Occipital lobe (tissue), 2 donors: ENCODE measurements around a stretch of chr11.

DNA sequence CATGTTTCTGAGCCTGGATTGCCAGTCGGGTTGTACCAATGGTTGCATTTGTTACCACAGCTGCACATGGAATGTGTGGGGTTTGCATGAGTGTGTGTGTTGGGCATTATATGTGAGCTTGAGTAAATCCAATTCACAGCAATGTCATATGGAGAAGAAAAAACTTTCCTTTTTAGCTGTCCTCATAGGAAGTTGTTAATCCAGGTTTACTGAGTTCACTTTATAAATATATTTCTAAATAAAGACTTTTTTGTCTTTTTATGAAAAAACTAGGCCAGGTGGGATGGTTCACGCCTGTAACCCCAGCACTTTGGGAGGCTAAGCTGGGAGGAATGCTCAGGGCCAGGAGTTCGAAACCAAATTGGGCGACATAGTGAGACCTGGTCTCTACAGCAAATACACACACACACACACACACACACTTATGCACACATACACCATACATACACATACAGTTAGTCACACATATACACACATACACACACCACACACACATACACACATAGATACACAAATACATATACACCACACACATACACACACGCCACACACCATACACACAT is 57.4 kb downstream of the MICAL2 start:
- RAMPAGE, long total RNA, result no peak

DNA sequence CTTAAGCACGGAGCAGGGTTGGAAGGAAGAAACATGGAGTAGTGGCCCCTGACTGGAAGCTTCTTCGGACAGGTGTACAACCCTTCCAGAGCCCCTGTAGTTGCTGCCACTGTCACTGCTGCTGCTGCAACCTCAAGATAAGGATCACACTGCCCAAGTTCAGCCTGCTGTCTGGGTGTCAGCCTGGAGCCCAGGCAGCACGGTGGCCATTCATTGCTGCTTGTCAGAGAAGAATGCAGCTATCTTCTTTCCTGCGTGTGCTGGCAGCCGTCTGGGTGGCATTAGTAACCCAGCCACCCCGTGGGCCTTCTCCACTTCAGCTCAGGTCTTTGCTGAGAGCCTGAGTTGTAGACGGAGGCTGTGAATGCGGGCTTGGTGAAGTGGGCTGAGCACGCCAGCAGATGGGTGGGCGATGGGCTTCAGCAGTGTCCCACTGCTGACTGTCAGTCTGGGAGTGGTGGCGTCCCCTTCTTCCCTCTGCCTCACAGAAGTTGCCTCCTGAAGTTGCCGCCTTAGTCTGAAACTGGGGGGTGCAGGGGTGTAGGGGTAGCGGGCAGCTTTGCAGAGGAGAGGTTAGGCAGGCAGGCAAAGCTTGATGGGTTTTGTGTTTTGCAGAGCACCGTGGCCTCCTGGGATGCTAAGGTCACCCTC is 106.8 kb downstream of the MICAL2 start:
- RAMPAGE, long total RNA, result no peak

DNA sequence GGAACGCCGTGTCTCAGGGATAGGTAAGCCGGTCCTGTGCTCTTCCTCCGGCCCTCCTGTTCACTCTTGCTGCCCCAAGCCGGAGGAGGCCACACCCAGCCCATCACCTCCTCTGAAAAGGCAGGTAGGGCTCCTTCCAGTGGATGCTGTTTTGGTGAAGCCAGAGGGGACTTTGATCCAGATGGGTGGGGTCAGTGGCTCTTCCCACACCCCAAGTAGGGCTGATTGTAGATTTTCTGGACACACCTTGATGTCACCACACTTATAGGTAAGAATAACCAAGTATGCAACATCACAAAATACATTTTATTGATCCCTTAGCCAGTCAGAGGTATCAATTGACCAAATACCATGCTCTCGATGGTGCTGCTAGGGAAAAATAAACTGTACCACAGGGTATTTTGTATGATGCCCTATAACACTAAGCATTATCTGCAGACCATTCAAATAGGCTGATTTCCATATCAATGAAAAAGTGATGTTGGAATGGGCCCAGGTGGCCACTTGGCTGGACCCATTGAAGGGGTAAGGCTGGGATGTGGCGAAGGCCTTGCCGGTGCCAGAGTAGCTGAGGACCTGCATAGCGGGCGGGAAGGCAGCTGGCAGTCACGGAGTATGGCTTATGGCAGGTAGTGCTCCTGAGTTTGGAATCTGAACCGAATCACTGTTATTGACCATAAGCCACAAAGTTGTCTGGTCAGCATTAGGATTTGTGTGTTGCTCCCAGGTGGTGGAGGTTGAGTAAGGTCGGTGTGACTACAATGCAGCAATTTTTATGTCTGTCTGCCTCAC is 130.8 kb downstream of the MICAL2 start:
- RAMPAGE, long total RNA, result no peak

DNA sequence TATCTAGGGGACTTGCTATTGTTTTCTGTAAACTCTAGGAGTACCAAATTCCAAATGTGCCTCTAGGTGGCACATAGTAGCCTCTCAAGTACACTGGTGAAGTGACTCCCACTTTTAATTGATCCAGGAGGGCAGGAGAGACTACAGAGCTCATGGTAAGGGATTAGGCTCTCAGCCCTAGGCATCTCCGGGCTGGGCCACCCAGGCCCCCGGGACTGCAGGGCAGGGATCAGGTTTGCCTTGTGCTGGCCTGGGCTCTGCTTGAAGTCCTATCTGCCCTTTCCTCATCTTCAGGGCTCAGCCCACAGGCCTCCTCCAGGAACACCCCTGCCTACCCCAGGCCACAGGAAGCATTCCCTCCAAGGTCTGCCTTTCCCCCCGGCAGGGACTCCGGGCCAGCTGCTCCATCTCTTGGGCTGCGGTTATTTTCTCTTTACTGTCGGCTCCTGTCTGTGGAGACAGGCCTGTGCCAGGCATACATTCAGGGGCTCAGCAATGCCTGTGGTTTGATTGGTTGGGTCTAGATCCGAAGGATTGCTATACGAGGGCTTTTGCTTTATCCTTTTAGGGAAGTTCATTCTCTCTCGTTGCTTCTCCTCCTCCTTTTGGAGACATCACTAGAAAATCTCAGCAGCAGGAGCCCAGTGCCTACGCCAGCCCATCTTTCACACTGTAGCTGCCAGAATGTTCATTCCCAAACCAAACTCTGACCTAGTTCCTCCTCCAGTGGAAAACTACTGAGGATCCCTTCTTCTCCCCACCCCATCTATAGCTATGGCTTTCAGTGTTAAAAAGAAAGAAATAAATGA is 32.8 kb downstream of the PARVA start:
- RAMPAGE, long total RNA, result no peak

DNA sequence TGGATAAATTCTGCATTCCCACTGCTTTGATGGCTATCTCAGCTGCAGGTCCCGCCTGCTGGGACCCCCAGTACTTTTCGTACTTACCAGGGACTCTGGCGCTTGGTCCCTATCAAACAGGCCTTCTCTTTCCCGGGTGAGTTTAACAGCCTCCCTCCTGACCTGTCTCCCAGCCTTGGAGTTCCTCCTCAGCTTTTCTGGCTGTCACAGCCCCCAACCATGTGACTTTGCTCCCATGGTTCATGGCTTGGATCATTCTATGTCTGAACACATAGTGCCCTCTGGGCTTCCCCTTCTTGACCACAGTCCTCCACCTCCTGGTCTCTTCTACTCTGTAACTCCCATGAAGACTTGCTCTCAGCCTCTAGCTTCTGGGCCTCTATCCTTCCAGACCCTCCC is 56.9 kb downstream of the PARVA start:
- RAMPAGE, long total RNA, result no peak

- RAMPAGE, long total RNA, result no peak
These were observed 20.0 kb downstream of the TEAD1 start for GRCh38 chr11:12694201-12694733.

GRCh38 chr11:12785719-12786724 is 111.8 kb downstream of the TEAD1 start:
- RAMPAGE, long total RNA, result no peak

- RAMPAGE, long total RNA, result no peak
These were observed 94.6 kb upstream of the RASSF10 start for GRCh38 chr11:12914346-12915009.

GRCh38 chr11:12968592-12968810 is 40.6 kb upstream of the RASSF10 start:
- RAMPAGE, long total RNA, result no peak

DNA sequence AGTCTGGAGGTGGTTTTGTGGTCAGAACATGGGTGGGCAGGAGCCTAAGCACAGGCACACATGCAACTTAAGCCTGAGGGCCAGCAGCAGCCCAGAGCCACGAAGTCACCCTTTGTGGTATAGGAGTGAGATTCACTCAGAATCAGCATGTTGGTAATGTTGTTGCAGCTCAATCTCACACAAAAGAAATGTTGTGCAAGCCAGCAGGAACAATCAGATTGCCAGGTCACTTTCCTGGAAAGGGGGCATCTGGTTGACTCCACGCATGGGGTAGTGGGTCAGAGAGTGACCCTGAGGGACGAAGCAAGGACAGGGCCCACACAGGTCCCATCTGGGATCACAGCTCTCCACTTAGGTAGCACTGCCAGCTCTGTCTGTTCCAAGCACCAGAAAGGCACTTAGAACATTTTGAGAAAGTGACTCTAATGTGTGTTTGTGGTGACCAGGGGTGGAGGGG is 109.5 kb downstream of the RASSF10 start:
- RAMPAGE, long total RNA, result no peak

GRCh38 chr11:13135067-13135968 is 126.2 kb downstream of the RASSF10 start:
- RAMPAGE, long total RNA, result no peak

GRCh38 chr11:13369352-13369853 is 91.8 kb downstream of the BMAL1 start:
- RAMPAGE, long total RNA, result no peak

DNA sequence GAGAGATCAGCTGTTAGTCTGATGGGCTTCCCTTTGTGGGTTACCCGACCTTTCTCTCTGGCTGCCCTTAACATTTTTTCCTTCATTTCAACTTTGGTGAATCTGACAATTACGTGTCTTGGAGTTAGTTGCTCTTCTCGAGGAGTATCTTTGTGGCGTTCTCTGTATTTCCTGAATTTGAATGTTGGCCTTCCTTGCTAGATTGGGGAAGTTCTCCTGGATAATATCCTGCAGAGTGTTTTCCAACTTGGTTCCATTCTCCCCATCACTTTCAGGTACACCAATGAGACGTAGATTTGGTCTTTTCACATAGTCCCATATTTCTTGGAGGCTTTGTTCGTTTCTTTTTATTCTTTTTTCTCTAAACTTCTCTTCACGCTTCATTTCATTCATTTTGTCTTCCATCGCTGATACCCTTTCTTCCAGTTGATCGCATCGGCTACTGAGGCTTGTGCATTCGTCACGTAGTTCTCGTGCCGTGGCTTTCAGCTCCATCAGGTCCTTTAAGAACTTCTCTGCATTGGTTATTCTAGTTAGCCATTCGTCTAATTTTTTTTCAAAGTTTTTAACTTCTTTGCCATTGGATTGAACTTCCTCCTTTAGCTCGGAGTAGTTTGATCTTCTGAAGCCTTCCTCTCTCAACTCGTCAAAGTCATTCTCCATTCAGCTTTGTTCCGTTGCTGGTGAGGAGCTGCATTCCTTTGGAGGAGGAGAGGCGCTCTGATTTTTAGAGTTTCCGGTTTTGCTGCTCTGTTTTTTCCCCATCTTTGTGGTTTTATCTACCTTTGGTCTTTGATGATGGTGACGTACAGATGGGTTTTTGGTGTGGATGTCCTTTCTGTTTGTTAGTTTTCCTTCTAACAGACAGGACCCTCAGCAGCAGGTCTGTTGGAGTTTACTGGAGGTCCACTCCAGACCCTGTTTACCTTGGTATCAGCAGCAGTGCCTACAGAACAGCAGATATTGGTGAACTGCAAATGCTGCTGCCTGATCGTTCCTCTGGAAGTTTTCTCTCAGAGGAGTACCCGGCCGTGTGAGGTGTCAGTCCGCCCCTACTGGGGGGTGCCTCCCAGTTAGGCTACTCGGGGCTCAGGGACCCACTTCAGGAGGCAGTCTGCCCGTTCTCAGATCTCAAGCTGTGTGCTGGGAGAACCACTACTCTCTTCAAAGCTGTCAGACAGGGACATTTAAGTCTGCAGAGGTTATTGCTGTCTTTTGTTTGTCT is 63.7 kb downstream of the BTBD10 start:
- RAMPAGE, long total RNA, result no peak

DNA sequence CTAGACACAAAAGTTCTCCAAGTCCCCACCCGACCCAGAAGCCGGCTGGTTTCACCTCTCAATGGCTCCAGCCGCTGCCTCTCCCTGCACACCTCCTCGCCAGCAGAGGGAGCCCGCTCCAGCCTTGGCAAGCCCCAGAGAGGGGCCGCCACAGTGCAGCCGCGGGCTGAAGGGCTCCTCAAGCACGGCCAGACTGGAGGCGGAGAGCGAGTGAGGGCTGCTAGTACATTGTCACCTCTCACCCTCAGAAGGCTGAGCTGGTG is 8.7 kb downstream of the PTH start:
- RAMPAGE, long total RNA, result no peak

DNA sequence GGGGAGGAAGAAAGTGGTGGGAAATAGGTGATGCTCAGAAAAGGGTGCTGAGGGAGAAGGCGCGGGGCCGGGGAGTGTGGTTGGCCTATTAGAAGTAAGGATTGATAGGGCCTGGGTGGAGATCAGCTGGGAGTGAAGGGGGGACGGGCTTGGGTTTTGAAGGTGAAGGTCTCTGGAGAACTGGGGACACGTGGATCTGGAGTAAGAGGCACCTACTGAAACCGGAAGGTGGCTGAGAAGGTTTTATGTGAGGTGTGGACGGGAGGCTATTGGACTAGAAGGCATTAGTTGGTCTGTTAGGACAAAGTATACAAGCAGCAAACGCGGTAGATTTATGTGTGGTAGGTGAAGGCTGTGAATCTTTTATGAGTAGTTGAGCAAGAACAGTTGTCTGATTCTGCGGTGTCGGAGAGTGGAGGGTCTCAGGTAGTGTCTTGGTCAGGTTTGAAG is 772 bp downstream of the FAR1 start:
- RAMPAGE, long total RNA, result no peak

- RAMPAGE, long total RNA, result no peak
These were observed 38.5 kb upstream of the SPON1 start for GRCh38 chr11:13923772-13924578.

DNA sequence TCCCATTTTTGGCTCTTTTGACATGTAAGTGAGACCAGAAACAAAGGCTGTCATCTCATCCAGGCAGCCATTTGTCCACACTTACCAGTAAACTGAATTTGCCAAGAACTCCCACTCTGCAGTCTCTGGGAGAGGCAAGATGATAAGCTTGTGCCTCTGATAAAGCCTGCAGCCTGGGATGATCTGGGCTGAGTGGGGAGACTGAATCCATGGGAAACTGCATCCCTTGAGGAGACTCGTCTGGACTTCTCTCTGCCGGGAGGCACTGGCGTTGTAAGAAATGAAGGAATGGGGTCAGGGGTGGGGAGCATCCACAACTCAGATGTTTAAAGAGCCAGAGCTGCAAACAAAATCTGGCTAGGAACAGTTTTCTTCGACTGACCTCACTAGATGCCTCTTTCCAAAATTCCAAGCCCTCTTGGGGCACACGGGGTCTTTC is 64.4 kb downstream of the SPON1 start:
- RAMPAGE, long total RNA, result no peak

DNA sequence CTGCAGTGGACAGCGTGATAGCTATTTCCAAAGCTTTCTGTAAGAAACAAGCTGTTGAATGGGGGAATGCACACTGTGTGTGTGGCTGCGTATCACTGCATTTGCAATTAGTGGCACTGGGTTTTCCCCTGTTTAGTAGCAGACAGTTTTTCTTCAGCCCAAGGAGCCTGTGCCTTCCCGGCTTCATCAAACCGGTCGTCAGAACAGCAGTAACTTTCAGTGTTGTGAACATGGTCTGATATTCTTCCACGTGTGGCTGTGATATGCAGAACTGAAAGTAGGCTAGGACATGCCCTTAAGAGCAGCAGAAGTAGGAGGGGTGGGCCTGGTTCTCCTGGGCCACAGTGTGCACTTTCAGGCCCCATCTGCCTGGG is 121.4 kb downstream of the RRAS2 start:
- RAMPAGE, long total RNA, result no peak

DNA sequence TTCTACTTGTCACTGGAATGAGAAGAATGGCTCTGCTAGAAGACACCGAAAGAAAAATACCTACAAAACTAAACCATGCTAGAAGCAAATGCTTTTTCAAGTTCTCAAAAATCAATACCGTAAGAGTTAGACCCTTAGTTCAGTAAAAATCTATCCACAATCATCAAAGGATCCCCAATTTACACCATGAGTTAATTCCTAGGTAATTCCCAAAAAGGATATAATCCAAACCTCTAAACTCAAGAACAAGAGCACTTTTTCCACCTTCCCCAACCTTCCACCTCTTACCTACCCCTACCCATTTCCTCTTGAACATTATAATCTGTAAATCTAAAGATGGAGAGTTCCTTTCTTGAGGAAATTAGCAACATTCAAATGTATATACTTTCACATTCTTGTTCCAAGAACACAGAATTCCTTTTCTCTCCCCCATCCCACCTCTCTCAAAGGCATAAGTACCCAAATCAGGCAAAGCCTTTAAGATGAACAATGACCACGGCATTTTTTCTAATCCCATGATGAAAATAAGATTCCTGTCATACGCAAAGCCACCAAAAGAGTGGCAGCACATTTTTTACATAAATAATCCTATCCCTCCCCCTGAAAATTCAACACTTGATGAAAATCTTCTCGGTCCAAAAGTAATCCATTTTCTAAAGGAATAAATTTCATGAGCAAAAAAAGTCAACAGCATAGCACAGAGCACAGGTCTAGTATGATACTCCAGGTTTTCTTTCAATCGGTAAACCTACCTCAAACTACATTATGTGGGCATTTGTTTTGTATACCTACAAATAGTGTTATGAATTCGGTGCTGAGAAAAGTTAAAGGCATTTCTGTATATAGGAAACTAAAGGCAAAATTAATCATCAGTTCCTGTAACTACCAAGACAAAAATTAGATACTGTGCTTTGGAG is 18.2 kb downstream of the RRAS2 start:
- RAMPAGE, long total RNA, result no peak

GRCh38 chr11:14510579-14511215 is 9.5 kb downstream of the PSMA1 start:
- RAMPAGE, long total RNA, result no peak